Airway epithelial cell (primary cell): ENCODE data around the gene FGD3.

DNA sequence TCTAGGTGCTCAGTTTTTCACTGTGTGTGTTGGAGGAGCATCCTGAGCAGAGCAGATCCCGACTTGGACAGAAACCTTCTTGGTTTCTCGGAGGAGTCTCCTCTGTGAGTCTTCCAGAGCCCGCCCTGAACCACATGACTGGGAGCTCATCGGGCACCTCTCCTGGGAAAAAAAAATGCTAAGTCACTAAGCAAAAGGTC is 255.3 kb downstream of the AUH start:
- RAMPAGE, long total RNA, result no peak

- RAMPAGE, long total RNA, result no peak
Measured at GRCh38 chr9:91241939-91242441, 119.7 kb downstream of the AUH start.

- RAMPAGE, long total RNA, result no peak
Measured at GRCh38 chr9:91409758-91410230, 13.8 kb downstream of the NFIL3 start.

- RAMPAGE, long total RNA, result no peak
Measured at GRCh38 chr9:91410231-91411062, 13.2 kb downstream of the NFIL3 start.

GRCh38 chr9:91500718-91501066 is 77.1 kb upstream of the NFIL3 start:
- RAMPAGE, long total RNA, result no peak

- RAMPAGE, long total RNA, result no peak
Measured at GRCh38 chr9:91800466-91800787, 149.6 kb downstream of the ROR2 start.

GRCh38 chr9:91817575-91817775 is 132.6 kb downstream of the ROR2 start:
- RAMPAGE, long total RNA, result no peak

DNA sequence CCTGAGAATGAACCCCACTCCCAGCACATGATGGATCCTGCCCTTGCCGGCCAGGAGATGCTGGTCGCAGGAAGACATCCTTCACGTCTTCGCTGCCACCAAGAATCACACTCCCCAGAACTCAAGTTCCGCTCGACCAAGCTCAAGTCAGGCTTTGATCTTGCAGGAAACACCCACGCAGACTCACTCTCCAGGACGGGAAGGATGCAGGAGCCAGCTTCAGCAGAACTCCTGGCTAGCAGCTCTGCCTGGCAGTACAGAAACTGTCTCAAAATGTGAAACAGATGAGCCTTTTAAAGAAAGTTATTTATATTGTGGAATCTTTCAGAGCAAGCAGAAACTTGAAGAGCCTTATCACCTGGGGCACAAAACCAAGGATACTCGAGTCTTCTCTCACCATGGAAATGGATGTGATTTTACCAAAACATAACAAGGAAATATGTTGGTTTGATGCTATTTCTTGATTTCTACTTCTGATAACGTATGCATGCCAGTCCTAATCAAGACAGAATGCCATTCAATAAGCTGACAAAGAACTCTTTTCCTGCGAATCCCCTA is 102.3 kb downstream of the ROR2 start:
- RAMPAGE, long total RNA, result no peak

DNA sequence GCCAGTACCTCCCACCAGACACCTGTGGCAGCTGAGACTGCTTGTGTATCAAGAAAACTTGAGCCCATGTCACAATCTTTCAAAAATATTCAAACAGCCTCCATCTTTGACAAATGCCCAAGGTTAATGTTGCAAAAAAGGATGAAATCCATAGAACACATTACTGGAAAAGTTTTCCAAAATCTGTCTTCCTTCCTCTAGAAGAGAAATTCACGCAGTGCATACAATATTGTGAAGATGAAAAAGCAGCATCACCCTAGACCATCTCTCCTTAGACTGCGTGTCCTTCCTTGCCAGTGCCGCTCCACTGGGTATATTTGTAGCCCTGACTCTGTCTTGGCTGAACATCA is 54.1 kb downstream of the ROR2 start:
- RAMPAGE, long total RNA, result no peak

DNA sequence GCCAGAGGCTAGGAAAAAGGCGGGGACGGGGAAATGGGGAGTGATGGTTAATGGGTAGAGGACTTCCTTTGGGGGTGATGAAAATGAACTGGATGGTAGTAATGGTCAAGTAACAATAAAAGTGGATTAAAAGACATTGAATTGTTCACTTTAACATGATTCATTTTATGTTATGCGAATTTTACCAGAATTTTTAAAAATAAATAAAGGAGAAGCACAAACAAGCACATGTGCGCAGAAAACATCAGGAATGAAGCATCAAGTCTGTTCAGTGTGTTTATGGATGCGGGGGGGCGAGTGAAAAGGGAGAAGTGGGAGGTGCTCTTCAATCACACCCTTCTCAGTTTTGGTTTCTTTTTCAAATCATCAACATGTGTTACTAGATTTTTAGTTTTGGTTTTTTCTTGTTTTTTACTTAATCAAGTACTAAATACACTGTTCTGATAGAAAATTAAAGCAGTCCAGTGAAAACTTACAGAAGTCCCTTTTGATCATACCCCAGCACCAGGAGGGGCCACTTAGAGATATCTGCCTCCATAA is 16.1 kb downstream of the ROR2 start:
- RAMPAGE, long total RNA, result no peak

DNA sequence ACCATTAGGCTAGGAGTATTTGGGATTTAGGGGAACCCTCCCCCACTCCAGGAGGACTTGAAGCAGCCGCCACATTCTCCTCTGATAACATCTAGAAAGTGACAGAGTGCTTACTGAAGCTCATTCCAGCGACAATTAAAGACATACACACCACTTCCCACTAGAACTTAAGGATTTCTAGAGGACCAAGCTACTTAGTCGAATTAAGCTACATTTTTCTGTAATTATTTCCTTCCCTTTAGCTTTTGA is 4.7 kb downstream of the ROR2 start:
- RAMPAGE, long total RNA, result no peak

DNA sequence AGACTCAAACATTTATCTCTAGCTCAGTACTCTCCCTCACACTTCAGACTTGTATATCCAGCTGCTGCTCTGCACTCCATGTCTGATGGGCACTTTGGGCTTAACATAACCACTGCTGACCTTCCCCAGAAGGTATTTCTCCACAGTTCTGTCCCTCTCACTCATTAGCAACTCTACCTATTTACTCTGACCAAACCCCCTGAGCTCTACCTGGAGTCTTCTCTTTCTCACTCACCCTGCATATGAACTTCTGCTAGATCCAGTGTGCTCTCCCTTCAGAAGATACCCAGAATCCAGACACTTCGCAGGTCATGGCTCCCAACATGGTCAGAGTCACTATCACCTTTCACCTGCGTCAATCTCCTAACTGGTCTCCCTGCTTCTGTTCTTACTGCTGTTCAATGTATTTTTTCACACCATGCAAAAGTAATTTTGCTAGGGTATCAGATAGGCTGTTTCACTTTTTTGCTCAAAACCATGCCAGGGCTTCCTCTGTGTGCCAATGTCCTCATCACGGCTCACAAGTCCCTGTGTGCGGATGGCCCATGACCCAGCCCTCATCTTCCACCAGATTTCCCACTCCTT is 71.8 kb downstream of the SPTLC1 start:
- RAMPAGE, long total RNA, result no peak

DNA sequence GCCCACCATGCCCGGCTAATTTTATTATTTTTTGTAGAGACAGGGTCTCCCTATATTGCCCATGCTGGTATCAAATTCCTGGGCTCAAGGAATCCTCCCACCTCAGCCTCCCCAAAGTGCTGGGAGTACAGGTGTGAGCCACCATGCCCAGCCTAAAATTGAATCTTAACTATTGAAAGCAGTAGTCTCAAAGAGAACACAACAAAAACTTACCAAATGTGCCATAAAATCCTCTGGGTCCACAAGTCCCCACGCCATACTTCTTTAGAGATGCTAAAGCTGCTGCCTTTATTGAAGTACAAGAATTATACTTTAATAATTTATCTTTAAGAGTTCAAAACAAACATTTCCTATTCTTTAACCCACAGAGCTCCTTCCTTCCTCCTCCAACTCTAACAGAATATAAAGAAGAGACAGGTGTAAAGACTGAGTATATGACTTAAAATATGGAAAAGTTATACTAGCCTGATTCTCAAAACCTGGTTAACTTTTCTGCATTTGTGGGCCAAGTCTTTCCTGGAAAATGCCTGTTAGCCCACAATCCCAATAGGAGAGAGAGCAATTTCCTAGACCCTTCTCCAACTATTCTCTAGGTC is 35.3 kb downstream of the SPTLC1 start:
- RAMPAGE, long total RNA, result no peak

- RAMPAGE, long total RNA, result no peak
Measured at GRCh38 chr9:92314134-92315340, 10.6 kb downstream of the NOL8 start.

GRCh38 chr9:92406515-92406987 is 2.2 kb upstream of the OGN start:
- RAMPAGE, long total RNA, result no peak

DNA sequence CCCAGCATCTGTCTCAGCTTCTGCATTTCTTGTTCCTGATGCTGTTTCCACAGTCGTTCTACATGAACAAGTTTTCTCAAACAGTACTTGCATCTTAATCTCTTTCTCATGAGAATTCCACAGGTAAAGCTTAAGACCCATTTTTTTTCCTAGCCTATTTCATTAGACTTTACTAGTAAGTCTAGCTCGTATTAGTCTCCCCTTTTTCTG is 49.2 kb upstream of the OMD start:
- RAMPAGE, long total RNA, result no peak

- RAMPAGE, long total RNA, result no peak
Measured at GRCh38 chr9:92501657-92502078, 34.1 kb downstream of the ECM2 start.

DNA sequence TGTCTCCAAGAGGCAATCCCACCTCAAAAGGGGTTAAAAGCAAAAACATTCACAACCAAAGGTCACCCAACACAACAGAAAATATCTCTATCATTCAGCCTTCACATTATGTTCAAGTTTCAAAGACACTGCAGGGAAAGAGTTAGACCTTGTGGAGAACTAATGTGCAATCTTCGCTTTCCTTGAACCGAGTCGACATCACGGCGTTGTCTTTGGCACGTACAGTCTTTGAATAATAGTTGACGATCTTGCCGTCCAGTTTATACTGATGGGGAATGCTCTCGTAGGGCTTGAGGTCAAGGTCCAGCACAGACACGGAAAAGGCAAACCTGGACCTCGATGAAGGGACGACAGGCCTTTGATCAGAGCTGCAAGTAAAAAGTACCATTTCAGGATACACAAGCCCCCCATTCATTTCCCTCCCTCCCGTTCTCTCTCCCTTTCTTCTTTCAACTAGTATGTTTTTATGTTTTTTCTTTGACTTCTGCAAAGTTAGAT is 54.2 kb downstream of the IPPK start:
- RAMPAGE, long total RNA, result no peak

DNA sequence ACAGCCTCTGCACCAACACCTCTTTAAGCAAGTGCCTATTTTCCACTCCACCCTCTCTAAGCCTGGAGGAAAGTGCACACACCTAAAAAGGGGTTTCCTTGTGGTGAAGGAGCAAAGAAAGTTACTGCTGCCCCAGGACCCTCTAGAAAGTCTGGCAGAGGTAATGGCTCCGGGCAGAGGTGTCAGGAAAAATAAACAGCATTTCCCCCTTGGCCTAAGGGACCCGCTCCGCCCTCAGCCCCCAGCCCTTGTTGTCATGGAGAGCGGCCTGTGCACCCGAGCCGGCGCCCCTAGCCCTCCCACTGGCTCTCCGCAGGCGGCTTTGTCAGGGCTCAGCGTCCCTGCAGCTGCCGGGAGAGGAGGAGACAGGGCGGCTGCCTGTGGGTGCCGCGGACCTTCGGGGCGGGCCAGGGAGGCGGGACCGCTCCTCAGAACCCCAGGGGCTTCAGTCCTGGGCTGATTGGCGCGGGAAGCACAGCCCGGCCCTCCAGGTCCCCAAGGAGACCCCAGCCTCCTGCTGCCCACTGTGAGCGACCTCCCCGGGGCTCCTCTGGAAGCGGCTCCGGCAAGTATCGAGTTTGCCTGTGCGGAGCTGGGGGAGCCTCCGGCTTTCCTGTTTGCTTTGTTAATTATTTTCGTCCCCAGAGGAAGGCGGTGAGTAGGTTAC is at the start of gene FGD3:
Gene FGD3, plus strand, starts transcription at position 448 of the 667 bp plus-strand sequence.
- RAMPAGE, long total RNA, result no peak

- RAMPAGE, long total RNA, result no peak
Measured at GRCh38 chr9:93033332-93034234, 24.9 kb upstream of the SUSD3 start.